ENCODE measurements around the gene FBXO4.

- RAMPAGE, total RNA, result no peak
Observed at GRCh38 chr5:39525705-39526130, 100.9 kb upstream of the DAB2 start.

DNA sequence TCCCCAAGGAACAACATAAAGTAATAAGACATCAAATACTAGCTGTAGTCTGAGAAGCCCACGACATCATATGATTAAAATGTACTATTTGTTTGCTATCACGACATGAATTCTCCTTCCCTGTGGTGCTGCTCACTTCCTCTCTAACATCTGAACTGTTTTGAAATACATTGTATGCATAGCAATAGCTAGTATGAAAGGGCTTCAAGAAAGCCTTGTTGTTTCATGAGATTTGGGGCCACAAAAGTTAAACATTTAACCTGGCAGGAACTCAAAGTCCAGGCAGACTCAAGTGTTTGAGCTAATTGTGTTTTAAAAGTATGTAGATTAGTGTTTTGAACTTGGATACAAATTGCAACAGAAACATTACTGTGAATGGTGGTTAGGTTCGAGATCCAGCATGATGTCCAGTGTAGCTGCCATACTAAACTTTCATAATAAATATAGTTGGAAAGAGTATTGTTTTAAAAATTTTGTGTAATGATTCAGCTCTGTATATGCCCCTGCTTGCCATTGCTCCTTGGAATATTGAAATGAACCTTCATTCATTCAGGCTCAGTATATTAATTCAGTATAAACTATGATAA is 237.3 kb upstream of the PTGER4 start:
- RAMPAGE, total RNA, result no peak

DNA sequence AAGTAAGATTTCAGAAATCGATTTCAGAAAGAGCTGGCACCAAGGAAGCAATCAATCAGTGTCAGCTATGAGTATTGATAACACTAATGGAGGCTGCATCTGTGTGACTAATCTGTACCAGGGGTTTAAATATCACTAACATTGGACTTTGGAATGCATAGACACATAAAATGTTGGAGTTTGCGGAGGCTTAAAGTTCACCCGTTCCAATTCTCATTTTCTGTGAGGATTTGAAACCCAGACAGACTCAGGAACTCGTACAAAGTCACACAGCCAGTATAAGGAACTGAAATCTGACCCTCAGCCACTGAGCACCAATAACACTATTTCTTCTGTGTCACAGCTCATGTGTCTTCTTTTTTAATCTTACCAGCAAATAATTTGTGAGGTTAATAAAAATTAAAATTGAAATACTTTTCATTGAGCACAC is 194.4 kb upstream of the PTGER4 start:
- RAMPAGE, total RNA, result no peak

DNA sequence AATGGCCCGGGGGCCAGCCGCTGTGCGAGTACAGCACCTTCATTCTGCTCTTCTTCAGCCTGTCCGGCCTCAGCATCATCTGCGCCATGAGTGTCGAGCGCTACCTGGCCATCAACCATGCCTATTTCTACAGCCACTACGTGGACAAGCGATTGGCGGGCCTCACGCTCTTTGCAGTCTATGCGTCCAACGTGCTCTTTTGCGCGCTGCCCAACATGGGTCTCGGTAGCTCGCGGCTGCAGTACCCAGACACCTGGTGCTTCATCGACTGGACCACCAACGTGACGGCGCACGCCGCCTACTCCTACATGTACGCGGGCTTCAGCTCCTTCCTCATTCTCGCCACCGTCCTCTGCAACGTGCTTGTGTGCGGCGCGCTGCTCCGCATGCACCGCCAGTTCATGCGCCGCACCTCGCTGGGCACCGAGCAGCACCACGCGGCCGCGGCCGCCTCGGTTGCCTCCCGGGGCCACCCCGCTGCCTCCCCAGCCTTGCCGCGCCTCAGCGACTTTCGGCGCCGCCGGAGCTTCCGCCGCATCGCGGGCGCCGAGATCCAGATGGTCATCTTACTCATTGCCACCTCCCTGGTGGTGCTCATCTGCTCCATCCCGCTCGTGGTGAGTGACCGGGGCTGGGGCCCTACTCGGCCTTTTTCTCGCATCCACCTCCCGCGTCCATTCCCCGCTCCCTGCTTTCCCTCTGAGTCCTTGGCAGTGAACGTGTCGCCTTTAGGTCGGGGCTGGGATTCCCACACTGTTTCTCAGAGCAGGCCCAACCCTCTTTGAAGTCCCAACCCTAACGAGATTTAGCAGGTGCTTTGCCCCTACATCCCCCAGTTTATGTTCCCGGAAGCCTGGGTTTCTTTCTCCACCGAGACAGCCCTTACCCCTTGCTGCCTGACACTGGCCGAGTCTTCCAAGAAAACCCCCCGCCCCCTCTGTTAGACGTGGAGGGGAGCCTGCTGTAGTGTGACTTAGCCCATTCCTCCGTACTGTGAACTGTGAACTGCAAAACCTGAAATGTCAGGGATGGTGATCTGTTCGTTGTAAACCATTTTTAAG is 1.9 kb downstream of the PTGER4 start:
- RAMPAGE, total RNA, result no peak

DNA sequence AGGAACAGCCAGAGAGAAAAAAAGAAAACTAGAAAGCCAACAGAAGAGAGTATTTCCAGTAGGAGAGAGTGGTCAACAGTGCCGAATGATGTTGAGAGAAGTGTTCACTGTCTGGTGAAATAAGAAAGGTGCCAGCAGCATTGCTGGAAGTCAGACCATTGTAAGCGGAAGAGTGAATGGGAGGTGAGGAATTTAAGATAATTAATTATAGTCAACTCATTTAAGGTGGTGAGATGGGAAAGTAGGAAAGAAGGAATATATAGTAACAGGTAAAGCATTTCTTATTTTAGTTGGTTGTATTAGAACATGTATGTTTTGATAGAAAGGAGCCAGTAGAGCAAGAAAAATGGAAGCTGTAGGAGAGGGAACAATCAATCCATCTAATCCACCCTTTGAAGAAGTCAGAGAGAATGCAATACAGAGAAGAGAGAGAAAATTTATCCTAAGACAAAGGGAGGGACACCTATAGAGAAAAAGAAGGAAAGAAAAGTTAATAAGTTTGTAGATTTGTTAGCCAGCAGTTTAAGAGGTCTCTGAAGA is 32.7 kb downstream of the C7 start:
- RAMPAGE, total RNA, result no peak

GRCh38 chr5:41003651-41003987 is 67.5 kb downstream of the MROH2B start:
- RAMPAGE, total RNA, result no peak

GRCh38 chr5:41509350-41510211 is 820 bp downstream of the PLCXD3 start:
- RAMPAGE, total RNA, result no peak

- RAMPAGE, total RNA, result no peak
Observed at GRCh38 chr5:41921844-41922372, 3.2 kb upstream of the FBXO4 start.

DNA sequence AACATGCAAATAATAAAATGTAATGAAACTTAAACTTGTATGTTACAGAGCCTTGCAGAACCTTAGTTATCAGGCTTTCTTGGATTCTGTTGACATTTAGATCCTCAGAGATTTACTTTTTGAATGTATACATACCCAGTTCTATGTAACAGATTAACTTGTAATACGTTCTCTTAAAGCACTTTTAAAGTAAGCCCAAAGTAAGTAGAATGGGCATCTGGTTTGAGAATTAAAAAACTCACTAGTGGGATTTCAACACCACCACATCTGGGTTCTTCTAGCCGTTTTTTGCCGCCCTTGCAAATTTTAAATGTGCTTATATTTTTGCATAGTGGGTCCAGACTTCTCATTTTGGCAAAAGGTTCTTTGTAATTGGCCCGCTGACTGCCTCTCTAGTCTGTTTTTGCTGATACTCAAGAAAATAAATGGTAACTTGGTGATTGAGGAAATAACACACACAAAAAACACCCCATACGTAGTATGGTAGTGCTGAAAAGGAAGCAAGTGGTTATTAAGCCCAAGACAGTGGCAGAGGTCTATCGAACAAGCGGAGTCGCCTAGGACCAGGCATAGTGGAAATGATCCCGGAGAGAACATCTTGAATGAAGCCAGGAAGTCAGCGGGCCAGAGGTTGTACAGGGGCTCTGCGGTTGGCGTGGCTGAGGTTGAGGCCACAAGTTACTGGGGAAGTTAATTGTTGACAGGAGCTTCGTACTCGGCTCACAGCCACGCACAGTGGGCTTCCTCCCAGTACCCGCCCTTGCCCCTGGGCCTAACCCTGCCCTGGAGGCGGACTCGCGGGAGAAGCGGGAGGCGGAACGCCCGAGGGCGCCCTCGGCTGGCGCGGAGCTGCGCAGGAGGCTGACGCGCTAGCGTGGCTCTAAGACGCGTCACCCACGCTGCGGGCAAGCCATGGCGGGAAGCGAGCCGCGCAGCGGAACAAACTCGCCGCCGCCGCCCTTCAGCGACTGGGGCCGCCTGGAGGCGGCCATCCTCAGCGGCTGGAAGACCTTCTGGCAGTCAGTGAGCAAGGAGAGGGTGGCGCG is at the start of gene FBXO4:
Gene FBXO4 (plus strand): TSS at position 884 of the 1,046 bp plus-strand sequence.
- RAMPAGE, total RNA, result start-site peak on the plus strand centred at position 871 of the sequence, 68 bp wide, 15 and 34 reads in 2 replicates

DNA sequence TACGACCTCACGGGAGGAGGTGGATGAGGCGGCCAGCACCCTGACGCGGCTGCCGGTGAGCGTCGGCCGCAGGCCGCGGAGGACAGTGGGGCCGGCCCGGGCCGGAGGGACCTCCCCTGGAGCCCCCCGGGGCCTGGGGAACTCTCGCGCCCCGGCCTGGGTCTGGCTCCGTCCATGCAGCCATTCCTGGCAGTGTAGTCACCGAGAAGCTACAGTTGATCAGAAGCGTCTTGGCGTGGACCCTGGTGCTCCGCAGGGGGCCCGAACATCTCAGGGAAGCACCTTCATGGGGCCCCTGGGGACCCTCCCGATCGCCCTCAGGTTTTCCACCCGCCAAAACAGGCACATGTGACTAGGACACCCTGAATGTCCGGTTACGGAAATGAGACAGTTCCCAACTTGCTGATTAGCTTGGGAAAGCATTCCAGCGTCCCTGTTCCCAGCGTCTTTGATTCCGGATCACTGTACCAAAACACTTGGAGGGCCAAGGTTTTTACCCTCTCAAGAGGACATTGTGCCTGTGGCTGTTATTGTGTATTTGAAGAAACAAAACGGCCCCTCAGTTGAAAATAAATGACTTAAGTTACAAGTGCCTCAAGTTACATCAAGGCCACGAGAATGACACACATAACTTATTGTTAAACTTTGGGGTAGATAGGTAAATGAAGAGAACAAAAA is 502 bp downstream of the FBXO4 start:
- RAMPAGE, total RNA, result no peak

DNA sequence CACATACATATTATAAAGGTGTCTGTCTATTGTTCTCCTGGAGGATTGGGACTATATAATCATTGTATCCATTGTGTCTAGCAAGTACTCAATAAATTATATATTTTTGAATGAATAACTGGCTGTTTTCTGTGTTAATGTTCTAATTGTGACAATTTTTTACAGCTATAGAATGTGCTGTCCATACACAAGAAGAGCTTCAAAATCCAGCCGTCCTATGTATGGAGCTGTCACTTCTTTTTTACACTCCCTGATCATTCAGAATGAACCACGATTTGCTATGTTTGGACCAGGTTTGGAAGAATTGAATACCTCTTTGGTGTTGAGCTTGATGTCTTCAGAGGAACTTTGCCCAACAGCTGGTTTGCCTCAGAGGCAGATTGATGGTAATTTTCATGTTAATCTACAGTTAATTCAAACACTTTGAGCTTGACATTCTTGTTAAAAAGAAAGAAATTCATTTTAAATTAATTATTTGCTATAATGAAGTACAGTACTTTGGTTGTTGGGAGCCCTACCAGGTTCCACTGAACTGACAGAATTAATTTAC is 4.5 kb downstream of the FBXO4 start:
- RAMPAGE, total RNA, result no peak

GRCh38 chr5:42179654-42179932 is 243.6 kb upstream of the GHR start:
- RAMPAGE, total RNA, result no peak

DNA sequence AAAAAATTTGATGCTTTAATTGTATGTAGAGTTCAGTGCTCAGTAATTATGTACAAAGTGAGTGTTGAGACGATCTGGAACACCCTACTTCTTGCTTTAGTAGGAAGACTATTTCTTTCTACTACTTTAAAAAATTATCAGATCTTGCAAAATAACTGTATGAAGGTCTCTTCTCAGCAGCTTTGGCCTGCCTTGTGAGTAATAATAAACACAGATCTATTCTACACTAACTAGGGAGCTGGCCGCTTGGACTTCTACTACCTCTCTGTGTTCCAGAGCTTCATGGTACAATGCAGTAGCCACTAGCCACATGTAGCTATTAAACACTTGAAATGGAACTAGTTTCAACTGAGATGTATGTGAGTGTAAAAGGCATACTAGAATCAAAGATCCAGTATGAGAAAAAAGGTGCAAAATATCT is 131.1 kb downstream of the GHR start:
- RAMPAGE, total RNA, result no peak

DNA sequence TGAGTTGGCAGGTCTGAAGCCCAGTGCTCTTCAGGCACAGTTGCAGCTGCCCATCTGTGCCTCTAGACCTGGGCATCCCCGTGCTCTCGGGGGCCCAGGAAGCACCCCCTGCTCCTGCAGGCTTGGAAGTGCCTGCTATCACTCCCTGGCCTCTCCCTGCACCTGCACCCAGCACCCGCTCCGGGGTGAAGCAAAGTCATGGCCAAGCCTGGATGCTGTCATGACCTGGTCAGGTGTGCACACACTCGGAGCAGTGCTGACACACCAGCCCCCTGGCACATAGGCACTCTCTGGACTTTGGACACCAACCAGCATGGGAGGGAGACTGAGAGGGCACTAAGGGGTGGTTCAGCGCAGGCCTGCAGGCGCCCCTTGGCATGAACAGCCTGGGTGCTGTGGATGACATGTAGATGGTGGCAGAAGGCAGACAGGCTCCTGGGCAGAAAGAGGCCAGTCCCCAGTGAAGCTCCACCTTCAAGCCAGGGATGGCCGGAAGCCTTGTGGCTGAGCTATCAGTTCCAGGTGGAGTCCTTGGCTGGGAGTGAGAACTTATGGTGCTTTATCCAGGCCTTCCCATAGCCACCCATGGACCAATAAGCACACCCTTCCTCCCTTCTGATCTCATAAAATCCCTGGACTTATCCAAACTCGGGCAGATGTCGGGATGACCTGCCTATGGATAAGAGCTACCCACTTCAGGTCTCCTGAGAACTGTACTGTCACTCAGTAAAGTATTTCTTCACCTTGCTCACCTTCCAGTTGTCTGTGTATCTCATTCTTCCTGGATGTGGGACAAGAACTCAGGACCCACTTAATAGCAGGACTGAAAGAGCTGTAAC is 158.8 kb downstream of the GHR start:
- RAMPAGE, total RNA, result no peak

- RAMPAGE, total RNA, result no peak
Observed at GRCh38 chr5:42598196-42598799, 158.3 kb upstream of the CCDC152 start.

DNA sequence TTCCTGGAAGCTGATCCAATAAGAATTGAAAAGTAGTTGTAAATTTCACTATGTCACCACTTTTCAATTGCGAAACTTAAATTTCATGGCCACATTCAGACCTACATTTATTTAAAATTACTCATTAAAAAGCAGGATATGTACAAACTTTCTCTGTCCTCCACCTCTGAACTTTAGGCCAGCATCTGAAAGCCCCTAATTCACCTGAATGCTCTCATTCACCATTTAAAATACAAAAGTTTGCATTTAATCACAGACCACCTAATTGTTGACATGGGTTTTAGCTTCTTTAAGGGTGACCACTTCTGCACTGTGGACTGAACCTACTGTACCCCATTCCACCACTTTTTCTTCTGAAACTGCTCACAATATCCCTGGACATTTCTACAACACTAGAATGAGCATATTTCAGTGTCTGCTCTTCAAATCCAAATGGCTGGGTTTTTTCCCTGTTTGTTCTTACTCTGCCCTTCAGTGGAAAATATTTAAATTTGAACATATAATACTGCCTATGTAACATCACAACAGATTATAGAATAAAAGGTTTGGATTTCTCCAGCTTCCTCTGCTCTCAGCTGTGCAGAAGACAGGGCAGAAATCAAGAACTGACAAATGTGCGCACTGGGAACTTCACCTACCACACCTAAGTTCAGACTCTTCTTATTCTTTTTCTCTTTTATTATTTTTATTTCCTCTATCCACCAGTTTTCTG is 509 bp downstream of the SELENOP start:
- RAMPAGE, total RNA, result no peak

DNA sequence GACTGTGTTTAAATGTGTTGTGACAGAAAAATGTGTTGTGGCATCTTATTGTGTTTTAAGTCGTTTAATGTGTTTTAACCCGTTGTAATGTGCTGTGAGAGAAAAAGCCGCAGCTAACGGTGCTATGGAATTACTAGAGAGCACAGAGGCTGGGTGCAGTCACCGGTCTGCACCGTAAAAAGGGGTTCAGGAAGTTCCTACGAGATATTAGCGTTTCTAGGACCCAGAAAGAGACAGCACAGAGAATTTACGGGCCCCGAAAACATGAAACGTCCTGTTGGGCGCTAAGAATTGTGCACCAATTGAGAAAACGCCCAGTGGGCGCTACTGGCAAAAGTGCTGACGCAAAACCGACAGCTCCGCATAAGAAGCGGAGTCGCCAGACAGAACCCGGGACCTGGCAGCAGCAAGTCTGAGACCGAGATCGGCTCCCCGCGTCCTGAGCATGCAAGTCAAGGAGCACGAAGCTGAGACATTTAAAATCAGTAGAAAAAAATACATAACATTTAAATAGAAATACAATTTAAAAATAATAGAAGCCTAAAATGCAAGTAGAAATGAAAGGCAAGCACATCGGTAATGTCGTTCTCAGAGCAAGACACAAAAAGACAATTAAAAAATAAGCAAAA is 90.4 kb downstream of the ANXA2R start:
- RAMPAGE, total RNA, result no peak

- RAMPAGE, total RNA, result no peak
Observed at GRCh38 chr5:42990390-42990738, 49.8 kb downstream of the ANXA2R start.

- RAMPAGE, total RNA, result no peak
Observed at GRCh38 chr5:43034700-43035189, 5.4 kb downstream of the ANXA2R start.

- RAMPAGE, total RNA, result no peak
Observed at GRCh38 chr5:43054060-43054842, 14.1 kb upstream of the ANXA2R start.